Tongue (tissue), 2 donors: ENCODE results near the genes TELO2, MAPK8IP3, EME2 and SPSB3.

GRCh38 chr16:997194-997747, 15.7 kb downstream of the SOX8 start:
- RAMPAGE, long total RNA, result no peak

DNA sequence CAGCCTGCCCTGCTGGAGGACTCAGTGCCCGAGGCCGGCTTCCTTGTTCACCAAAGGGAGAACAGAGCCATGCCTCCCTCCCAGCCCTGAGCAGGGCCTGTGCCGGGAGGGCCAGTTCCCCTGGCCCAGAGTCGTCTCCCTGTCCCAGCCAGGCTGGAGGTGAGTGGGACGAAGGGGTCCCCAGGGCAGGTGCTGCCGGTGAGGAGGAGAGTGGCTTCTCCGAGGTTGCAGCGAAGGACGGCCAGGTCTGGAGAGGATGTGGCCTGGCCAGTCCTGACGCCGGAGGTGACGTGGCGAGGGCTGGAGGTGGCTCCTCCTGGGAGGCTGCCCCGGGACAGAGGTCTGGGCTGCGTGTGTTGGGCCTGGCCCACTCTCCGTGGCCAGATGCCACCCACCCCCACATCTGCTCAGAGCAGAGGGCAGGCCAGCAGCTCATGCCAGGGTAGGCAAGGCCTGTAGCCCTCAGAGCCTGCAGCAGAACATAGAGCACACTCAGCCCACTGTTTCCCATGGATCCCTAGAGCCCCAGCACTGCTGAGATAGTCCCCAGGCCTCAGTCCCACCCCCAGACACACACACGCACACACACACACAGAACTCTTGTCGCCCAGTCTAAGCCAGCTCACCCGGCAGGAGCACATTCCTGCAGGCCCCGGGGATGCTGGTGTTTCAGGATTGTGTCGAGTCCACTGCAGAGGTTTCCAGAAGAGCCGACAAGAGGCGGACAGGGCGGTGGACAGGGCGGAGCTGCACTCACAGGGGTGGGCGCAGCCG, 33.1 kb downstream of the SOX8 start:
- RAMPAGE, long total RNA, result no peak

- RAMPAGE, long total RNA, result no peak
Measured at GRCh38 chr16:1157190-1157914, 4.4 kb downstream of the CACNA1H start.

- RAMPAGE, long total RNA, result no peak
Measured at GRCh38 chr16:1212654-1213182, 12.3 kb downstream of the TPSG1 start.

GRCh38 chr16:1342205-1343173, 9.0 kb downstream of the BAIAP3 start:
- RAMPAGE, long total RNA, result no peak

DNA sequence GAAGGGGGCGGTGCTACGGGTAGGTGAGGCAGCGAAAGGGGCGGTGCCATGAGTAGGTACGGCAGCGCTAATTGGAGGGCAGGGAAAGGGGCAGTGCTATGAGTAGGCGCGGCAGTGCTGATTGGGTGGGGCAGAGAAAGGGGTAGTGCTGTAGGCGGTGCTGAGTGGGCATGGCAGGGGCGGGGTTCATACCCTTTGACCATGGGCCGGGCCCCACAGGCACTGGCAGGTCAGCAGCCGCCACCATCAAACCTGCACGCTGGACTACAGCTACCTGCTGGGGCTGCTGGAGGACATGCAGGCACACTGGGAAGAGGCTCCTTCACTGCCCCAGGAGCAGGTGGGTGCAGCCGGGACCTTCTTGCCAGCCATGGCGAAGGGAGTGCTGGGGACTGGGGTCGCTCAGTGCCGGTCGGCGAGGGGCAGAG, 8.5 kb downstream of the TSR3 start:
- RAMPAGE, long total RNA, result no peak

GRCh38 chr16:1364129-1364950, 12.6 kb downstream of the GNPTG start:
- RAMPAGE, long total RNA, result no peak

DNA sequence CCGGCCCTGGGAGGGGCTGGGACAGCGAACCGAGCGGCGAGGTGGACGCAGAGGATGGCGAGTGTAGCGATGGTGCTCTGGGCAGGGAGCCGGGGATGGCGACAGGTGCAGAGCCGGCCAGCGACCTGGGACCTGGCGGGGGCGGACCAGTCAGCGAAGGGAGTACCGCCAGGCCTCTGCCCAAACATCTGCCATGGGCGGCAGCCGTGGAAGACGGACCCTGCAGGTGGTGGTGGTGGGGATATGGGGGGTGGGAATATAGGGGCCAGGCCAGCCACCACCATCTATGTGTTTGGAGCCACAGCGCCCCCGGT, 18.5 kb downstream of the GNPTG start:
- RAMPAGE, long total RNA, result no peak

DNA sequence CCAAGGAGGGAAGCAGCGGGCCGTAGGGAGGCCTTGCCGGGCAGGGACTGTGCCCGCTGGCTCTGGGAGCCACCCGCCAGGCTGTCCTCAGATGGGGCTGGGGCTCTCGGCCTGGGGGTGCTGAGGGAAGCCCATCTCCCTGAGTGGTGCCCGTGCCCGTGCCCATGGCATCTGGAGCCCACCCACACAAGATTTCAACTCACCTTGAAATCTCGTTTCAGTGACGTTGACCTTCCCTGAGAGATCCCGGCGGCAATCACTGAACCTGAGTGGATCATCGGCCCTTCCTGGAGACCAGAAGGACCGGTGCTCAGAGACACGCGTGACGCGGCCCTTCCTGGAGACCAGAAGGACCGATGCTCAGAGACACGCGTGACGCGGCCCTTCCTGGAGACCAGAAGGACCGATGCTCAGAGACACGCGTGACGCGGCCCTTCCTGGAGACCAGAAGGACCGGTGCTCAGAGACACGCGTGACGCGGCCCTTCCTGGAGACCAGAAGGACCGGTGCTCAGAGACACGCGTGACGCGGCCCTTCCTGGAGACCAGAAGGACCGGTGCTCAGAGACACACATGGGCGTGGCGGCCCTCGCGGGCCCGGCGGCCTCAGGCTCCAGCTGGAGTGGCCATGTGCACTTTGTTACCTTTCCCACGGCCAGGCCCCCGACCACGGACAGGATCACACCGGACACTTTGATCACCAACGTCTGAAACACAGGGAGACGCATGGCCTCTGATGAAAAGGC, 12.9 kb upstream of the CCDC154 start:
- RAMPAGE, long total RNA, result no peak

GRCh38 chr16:1492783-1493703, at the start of gene TELO2:
Gene TELO2 (plus strand): TSS chr16:1493360.
- RAMPAGE, long total RNA, result no peak

- RAMPAGE, long total RNA, result no peak
Measured at GRCh38 chr16:1580744-1581434, 31.0 kb downstream of the IFT140 start.

GRCh38 chr16:1705615-1706698, at the start of gene MAPK8IP3:
Gene MAPK8IP3 (plus strand): TSS chr16:1706195.
- RAMPAGE, long total RNA, result no peak

GRCh38 chr16:1732609-1733434, 26.8 kb downstream of the MAPK8IP3 start:
- RAMPAGE, long total RNA, result no peak

DNA sequence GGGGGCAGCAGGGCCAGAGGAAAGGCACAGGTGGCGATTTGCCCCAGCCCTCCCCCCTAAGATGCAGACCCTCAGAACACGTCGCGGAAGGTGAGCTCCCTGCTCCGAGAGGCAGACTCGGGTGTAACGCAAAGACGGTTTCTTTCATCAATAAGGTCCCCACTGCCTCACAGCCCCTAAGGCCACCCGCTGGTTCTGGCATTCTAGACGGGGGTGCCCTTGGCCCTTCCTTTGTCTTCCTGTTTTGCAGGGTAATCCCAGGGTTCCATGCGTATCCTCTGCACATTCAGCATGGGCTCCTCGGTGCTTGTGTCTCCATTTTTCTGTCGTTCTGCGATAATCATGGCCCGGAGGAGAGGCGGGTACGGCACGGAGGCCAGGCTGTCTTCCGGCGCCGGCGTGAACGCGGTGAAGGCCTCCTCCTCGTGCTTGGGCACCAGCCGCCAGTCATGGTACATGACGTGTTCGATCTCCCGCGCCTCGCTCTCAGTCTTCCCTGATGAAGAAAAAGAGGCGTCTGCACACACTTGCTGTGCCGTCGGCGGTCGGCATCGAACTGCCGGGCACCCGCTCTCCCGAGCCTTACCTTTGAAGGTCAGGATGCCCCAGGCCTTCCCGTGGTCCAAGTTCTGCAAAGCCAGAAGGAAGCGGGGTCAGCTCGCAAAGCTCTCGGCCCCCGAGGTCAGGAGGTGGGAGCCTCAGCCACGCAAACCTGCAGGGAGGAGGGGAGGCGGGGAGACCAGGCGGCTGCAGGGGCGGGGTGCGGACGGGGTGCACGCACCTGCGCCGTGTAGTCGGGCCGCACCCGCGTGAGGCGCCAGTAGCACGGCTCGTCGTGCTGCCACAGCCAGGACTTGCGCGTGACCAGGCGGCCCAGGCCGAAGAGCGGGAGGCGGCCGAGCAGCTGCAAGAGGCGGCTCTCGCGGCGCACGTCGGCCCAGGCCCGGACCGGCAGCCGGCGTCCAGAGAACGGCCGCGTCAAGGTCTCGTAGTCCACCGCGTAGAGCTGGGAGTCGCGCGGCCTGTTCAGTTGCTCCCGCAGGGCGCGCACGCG, at the start of gene EME2:
EME2 (plus strand) TSS at position 793 of the 1,054 bp plus-strand sequence.
- RAMPAGE, long total RNA, result no peak

DNA sequence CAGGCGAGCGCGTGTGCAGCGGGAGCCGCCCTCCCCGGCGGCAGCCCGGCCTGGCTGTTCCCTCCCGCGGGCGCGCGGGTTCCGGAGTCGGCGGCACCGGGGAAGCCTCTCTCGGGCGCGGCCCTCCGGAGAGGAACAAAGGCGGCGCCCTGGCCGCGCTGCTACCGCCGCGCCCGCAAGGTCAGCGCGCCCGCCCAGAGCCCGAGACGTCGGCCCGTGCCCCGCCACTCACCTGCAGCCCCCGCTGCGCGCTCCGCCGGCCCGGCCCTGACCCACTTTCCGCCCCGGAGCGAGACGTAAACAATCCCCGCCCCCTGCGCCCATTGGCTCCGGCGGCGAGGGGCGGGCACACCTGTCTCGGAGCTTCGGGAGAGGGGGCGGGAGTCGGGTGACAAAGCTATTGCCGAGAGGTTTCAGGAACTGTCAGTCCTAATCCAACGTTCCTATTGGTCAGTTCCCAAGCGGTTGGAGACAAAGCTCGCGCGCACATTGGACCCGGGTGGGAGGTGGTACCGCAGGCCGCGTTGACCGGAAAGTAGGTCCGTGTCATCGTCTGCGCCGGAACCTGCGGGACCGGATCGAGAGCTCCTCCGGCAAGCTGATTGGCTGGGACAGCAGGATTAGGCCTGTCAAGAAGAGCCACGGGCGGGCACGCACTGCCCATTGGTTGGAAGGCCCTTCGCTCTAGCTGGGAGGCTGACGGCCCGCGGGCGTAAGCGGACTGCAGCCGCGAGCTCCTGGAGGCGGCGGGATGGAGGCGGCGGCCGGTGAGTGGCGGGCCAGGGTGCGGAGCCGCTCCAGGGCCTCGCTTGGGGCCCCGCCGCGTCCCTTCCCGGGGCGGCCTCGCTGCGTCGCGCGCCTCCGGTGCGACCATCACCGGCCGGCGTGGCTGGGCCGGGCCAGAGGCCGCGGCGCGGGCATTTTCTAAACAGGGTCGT, at the start of gene SPSB3:
SPSB3 (minus strand) TSS at position 302 of the 938 bp plus-strand sequence.
- RAMPAGE, long total RNA, result start-site peak on the plus strand centred at position 712 of the sequence, 45 bp wide, 263 and 26 reads in 2 replicates

GRCh38 chr16:1917288-1917834, 854 bp downstream of the HS3ST6 start:
- RAMPAGE, long total RNA, result no peak

DNA sequence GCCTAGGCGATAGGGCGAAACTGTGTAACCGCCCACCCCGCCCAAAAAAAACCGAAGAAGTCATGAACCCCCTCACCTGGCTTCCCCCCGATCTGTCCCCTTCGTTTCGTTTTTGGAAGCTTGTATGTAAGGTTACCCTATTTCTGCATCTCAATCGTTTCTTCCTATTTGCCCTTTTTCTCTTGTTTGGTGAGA, 1.2 kb downstream of the RPS2 start:
- RAMPAGE, long total RNA, result no peak

DNA sequence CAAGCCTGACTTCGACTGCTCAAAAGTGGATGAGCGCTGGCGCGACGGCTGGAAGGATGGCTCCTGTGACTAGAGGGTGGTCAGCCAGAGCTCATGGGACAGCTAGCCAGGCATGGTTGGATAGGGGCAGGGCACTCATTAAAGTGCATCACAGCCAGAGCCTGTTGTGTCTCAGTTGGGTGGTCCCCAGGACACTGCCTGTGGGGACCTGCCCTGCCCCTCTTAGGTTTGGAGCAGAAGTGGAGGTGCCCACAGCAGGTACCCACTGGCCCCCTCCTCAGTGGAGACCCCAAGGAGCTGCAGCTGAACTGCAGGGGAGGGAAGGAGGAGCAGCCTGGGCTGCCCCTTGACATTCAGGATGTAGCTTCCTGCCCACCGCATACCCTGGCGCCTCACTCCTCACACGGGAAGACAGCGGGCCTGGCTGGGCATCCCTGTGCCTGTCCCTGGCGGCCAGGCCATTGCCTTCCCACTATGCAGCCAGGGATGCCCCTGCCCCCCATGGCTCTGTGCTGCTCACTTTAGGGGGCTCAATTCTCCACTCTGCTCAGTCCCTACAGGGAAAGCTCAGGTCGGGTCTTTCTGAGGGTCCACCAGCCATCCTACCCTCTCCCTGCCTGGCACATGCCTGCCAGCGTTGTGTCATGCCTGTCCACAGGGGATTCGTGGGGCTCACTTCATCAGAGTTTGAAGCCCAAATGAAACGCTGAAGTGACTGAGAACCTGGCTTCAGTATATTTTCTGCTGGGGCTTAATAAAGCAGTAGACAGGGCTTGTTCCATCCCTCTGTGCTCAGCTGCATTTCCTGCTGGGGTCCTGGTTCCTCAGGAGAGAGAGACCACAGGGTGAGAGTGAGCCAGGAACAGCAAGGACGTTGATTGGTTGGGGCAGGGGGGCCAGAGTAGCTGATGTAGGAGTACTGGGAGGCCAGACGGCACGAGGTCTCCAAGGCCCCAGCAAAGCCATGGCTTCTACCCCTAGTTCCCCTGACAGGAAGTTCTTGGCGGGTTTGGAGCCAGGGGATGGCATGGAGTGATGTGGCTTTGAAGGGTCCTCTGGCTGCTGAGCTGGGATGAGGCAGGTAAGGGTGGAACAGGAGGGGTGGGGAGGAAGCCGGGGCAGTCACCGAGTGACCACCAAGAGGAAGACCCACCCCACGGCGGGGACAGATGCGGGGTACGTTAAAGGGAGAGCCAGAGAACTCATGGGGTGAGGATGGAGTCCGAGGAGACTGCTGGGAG, 2.4 kb downstream of the GFER start:
- RAMPAGE, long total RNA, result no peak

- RAMPAGE, long total RNA, result no peak
Measured at GRCh38 chr16:1998053-1998924, 8.5 kb downstream of the SYNGR3 start.

GRCh38 chr16:2043700-2044489, 3.7 kb downstream of the NTHL1 start:
- RAMPAGE, long total RNA, result no peak